ENCODE data around the genes FGR, THEMIS2 and ATP5IF1.

- PRO-cap, result bidirectional peak, plus-strand start at chr1:27592880, minus-strand start at chr1:27592714; unidirectional peak, plus-strand start at chr1:27593067
- RAMPAGE, long total RNA, result no peak
Measured at GRCh38 chr1:27592479-27593207, 11.3 kb downstream of the AHDC1 start.

DNA sequence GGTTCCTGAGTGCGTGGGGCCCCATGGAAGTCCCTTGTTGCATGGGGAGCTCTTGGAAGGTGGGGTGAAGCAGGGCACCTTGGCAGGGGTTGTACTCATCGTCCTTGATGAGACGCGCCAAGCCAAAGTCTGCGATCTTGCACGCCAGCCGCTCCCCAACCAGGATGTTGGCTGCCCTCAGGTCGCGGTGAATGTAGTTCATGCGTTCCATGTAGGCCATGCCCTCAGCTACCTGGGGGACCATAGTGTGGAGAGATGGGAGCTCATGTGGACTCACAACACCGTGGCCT lies 10.4 kb upstream of the AHDC1 start:
- PRO-cap, result no peak
- RAMPAGE, long total RNA, result no peak

- PRO-cap, result no peak
- RAMPAGE, long total RNA, result no peak
Measured at GRCh38 chr1:27634945-27635436, at the start of gene FGR. TSS of gene FGR (minus strand) at chr1:27635185.

GRCh38 chr1:27648777-27649026 lies 13.7 kb upstream of the FGR start:
- PRO-cap, result no peak
- RAMPAGE, long total RNA, result no peak

- PRO-cap, result bidirectional peak, plus-strand start at chr1:27872544, minus-strand start at chr1:27872334
- RAMPAGE, long total RNA, result start-site peak on the plus strand at chr1:27872539-27872558, 69 and 67 reads in 2 replicates
Measured at GRCh38 chr1:27872158-27872728, at the start of gene THEMIS2. TSS of gene THEMIS2 (plus strand) at chr1:27872544.

- PRO-cap, result no peak
- RAMPAGE, long total RNA, result no peak
Measured at GRCh38 chr1:27874436-27874974, 2.2 kb downstream of the THEMIS2 start.

GRCh38 chr1:27882029-27882988 lies 10.0 kb downstream of the THEMIS2 start:
- PRO-cap, result no peak
- RAMPAGE, long total RNA, result no peak

DNA sequence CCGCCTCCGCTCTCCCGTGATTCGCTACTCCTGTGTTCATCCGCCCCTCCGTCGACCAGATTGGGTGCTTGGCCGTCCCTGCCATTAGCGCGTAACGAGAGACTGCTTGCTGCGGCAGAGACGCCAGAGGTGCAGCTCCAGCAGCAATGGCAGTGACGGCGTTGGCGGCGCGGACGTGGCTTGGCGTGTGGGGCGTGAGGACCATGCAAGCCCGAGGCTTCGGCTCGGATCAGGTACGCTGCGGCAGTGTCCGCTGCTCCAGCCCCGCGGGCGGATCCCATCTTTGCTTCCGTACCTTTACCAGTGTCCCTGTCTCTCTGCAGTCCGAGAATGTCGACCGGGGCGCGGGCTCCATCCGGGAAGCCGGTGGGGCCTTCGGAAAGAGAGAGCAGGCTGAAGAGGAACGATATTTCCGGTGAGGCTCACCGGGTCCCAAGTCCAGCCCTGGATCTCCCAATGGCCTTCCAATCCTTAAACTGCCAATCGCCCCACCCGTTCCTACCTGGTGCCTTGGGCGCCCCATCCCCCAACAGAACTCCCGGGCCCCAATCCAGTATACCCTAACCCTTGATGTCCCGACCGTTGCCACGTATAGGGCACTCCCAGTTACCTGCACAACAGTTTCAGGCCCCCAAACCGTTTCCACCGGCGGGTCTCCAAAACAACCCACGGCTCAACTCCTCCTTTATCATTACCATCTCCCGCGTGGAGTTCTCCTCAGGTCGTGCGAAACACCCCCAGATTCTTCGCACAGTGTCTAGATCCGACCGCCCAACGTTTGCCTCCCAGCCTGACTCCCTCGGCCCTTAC lies at the start of gene ATP5IF1:
ATP5IF1 (plus strand) TSS at position 87 of the 810 bp plus-strand sequence.
- PRO-cap, result bidirectional peak, plus-strand start at position 117 of the sequence, minus-strand start outside the sequence; bidirectional peak, plus-strand start at position 471 of the sequence, minus-strand start at position 319 of the sequence; bidirectional peak, plus-strand start at position 699 of the sequence, minus-strand start at position 504 of the sequence
- RAMPAGE, long total RNA, result start-site peak on the plus strand centred at position 122 of the sequence, 74 bp wide, 3,146 and 670 reads in 2 replicates

DNA sequence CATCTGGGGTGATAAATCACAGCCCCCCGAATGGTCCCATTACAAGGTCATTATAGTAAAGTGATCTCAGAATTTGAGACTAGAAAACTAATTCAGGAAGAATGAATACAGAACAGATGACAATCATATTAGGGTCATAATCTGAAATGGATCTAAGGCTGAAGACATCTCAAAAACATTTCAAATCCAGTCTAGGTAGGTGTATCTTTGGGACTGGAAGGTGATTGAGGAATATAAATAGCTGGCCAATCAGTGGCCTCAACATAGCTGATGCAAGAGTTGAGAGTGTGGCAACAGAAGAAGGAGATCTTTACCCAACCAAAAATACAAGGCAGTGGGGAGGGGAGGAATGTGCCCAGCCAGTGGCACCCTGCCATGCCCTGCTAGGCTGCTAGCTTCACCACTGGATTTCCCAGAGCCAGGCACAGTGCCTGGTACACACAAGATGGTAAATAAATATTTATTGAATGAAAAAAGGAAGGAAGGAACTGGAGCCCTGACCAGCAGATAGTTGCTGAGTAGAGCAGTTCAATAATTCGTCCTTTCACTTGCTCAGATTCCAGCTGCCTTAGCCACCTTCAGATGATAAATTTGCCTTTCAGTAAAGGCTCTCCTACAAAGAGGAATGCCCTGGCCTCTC lies 9.9 kb upstream of the SESN2 start:
- PRO-cap, result bidirectional peak, plus-strand start at position 415 of the sequence, minus-strand start at position 215 of the sequence
- RAMPAGE, long total RNA, result no peak

- PRO-cap, result no peak
- RAMPAGE, long total RNA, result no peak
Measured at GRCh38 chr1:28448049-28448478, 57.8 kb upstream of the RCC1 start.

DNA sequence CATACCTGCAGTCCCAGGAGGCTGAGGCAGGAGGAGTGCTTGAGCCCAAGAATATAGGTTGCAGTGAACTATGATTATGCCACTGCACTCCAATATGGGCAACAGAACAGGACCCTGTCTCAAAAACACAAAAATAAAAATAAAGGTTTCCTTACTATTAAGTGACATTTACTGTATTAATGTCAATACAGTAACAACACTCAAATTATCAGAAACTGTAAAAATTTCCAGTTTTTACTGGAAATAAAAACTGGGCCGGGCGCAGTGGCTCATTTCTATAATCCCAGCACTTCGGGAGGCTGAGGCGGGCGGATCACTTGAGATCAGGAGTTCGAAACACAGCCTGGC lies 1.9 kb downstream of the TAF12 start:
- PRO-cap, result no peak
- RAMPAGE, long total RNA, result no peak

GRCh38 chr1:28642643-28642965 lies 263 bp downstream of the TAF12 start:
- PRO-cap, result no peak
- RAMPAGE, long total RNA, result no peak

DNA sequence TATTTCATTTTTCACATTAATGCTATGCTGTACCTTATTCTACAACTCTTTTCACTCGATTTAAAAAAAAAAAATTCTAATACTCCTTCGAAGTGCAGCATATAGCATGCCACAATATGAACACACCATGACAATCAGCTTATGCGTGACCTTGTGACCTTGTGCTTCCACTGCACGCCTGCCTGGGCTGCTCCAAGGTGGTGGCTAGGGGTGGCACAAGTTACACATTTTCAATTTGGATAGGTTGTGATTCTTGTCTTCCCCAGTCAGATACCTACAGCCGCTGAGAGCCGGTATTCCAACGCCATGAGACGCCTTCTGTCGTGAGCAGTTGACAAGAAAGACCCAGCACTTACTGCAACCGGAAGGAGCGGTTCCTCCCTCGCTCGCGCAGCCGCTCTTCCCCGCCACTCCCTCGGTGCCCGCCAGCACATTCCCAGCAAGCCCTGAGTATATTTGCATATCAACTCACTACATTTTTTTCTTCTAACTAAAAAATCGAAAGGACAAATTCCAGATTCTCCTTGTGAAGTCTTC lies 5.1 kb upstream of the TAF12 start:
- PRO-cap, result bidirectional peak, plus-strand start outside the sequence, minus-strand start at position 322 of the sequence
- RAMPAGE, long total RNA, result no peak

- PRO-cap, result no peak
- RAMPAGE, long total RNA, result no peak
Measured at GRCh38 chr1:28811740-28811974, 313 bp upstream of the OPRD1 start.

DNA sequence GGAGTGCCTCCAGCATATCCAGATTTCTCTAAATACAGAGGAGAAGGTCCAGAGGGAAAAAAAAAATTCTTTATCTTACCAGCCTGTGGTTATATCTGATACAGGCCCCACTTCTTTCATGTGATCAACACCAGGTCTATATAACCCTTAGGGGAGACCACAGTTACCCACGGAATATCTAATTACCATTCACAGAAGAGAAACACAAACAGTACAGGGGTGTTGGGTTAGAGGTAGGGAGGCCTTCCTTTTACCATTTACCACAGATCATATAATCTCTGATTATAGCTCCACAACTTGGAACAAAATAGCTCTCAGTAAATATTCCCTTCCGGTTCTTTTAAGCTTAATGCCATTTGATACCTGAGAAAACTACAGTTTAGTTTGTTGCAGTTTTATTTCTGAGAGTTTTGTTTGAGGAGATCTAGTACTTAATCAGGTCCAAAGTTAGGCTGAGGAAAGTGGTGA lies 13.9 kb downstream of the EPB41 start:
- PRO-cap, result no peak
- RAMPAGE, long total RNA, result no peak

GRCh38 chr1:28965491-28965933 lies 51.1 kb downstream of the EPB41 start:
- PRO-cap, result no peak
- RAMPAGE, long total RNA, result no peak

GRCh38 chr1:29223495-29224045 lies 7.2 kb downstream of the MECR start:
- PRO-cap, result no peak
- RAMPAGE, long total RNA, result no peak

DNA sequence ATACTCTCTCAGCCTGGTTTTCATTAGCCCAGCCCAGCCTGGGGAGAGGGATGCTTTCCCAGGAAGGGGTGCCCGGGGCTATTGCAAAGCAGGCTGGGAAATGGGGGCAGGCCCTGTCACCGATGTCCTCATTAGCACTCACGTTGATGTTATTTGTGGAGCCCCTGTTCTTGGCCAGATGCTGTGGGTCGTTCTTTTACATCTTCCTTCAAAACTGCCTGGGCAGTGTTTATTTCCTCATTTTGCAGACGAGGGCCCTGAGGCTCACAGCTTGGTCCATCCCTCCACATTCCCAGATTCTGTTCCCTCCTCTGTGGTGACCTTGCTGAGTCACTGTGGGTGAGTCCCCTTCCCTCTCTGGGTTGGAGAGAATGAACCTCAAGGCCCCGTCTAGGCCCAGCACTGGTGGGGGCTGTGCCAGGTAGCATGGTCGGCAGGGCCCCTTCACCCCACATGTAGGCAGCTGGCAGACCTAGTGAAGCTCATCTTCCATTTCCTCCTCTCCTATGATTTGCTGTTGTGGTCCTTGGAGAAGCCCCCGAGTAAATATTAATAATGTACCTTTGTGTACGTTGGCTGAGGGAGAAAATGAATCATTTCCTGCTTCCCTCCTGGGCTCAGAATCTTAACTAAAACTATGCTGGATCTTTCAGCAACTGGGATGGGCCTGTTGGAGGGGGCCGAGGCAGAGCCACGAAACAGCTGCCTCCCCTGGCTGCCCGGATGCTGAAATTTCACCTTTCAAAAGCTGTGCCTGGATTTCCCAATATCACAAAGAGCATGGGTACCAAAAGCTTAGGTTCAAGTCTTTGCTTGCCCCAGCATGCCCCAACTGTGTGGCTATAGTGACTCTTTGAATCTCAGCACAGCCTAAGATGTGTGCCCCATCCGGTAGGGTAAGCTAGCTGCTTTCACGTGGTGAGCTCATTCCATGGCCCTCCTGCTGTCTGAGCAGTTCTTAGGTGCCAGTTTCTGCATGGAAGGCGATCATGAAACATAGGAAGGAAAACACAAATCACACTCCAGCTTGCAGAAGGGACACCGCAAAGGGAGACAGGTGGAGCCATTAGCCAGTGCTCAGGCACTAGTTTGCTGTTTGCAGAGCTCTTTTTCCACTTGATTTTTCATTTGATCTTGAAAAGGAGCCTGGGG lies 473.2 kb downstream of the PTPRU start:
- PRO-cap, result no peak
- RAMPAGE, long total RNA, result no peak

DNA sequence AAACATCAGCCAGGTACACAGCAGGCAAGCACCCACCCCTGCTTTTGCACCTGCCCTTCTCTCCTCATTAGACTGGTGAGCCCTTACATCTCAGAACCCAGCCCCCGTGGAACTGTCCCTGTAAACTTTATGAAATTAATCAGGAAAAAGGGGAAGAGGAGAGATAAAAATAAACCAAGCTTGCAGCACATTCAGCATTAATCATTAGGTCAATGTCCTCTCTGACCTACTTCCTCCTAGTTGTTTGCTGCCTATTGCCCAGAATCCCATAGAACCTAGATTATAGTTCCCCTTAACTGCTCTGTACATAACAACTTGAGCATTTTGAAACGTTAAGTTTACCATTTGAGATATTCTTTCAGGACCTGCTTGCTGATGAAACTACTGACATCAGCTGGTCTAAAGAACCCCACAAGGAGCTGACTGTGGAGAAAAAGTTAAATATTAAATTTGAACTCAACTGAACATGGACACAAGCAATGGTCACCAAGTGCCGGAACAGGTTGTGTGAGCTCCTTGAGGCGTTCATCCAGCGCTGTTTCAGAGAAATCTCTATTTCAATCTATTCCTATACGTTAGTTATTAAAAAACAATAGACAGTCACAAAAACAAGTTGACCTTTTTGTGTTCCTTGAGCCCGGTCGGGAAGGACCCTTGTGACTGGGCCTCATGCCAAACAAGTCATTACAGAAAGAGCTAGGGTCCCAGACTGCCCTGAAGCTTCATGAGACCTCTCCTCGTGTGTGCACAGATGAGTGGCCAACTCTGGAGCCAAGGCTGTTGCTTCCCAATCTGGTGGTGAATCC lies 738.2 kb downstream of the MATN1 start:
- PRO-cap, result no peak
- RAMPAGE, long total RNA, result no peak

- PRO-cap, result unidirectional peak, plus-strand start at chr1:30006163
- RAMPAGE, long total RNA, result no peak
Measured at GRCh38 chr1:30005866-30006527, 717.4 kb downstream of the MATN1 start.